AG04450 (cell line): Measurements from ENCODE around the genes TRPV5, TAS2R39 and TMEM139.

- CAGE, long polyA plus RNA: no peak
Observed at GRCh38 chr7:141776788-141776987, 214 bp downstream of the TAS2R4 start.

- CAGE, long polyA plus RNA: no peak
- RRBS: no CpG with 5 or more reads among the region's 2 CpGs
Observed at GRCh38 chr7:142001009-142001519, 5.4 kb downstream of the MGAM start.

GRCh38 chr7:142001525-142001965, 5.9 kb downstream of the MGAM start:
- CAGE, long polyA plus RNA: no peak
- RRBS: no CpG with 5 or more reads among the region's 2 CpGs

DNA sequence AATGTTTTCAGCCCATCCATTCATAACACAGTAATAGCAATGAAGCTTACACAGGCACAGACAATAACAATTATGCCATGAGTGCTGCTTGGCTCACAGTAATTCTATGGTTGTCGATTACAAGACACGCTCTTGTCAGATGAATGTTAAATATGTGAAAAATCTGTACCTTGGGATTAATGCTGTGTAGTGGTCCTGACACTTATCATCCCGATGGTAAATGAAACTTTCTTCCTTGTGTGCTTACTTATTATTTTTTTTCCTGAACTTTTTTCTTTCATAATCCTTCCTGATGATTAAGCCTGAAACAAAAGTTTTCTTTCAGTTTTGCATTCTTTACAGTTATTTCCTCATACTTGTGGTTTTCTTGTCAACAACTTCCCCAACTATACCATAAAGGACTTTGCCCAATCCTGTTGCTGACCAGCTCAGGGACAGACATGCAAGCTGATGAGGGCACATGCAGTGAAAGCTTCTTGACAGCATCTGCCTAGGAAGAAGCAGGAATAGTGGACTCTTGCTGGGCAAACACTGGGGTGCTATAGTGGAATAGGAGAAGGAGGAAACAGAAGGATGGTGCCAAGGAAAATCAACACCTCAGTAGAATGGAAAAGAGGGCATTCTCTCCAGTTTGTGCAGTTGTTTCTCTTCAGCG, 6.8 kb upstream of the MGAM2 start:
- CAGE, long polyA plus RNA: no peak
- RRBS: no CpG with 5 or more reads among the region's 4 CpGs

- CAGE, long polyA plus RNA: no peak
- RRBS: no CpG with 5 or more reads among the region's 6 CpGs
Observed at GRCh38 chr7:142789976-142790589, 19.3 kb downstream of the PRSS2 start.

GRCh38 chr7:142803398-142803764, 32.6 kb downstream of the PRSS2 start:
- CAGE, long polyA plus RNA: no peak
- RRBS: no CpG with 5 or more reads among the region's 2 CpGs

DNA sequence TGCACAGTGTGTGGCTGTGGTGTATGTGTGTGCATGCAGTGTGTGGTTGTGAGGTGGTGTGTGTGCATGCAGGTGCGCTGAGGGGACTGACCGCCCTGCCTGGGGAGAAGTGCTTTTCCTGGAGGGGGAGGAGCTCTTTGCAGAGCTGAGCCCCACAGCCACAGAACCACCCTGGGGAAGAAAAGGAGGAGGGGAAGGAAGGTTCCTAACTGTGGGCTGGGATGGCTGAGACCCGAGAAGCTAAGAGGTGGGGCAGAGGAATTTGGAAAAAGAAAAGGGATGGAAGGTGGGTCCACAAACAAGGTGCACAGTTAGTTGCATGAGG, at the start of gene TRPV5:
Gene TRPV5, minus strand, starts transcription at position 88 of the 325 bp plus-strand sequence.
- CAGE, long polyA plus RNA: no peak
- RRBS: no CpG with 5 or more reads among the region's 3 CpGs

DNA sequence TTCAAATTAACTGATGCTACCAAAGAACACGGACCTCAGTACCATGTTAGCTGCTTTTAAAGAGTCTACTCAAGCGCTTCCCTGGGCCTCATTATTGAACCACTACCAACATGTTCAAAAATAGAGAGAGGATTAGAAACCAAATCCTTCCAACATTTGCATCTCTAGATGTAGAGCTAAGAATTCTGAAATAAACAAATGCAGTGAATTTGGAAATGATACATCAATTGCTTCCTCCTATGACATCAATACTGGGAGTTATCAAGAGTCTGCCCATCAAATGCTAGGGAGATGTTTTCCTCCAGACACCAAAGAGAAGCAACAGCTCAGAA, at the start of gene TAS2R39:
Gene TAS2R39, plus strand, starts transcription at position 281 of the 332 bp plus-strand sequence.
- CAGE, long polyA plus RNA: no peak
- RRBS: no CpG with 5 or more reads among the region's 2 CpGs

GRCh38 chr7:143259606-143260085, 3.6 kb upstream of the GSTK1 start:
- CAGE, long polyA plus RNA: no peak
- RRBS: no CpG with 5 or more reads among the region's 2 CpGs

DNA sequence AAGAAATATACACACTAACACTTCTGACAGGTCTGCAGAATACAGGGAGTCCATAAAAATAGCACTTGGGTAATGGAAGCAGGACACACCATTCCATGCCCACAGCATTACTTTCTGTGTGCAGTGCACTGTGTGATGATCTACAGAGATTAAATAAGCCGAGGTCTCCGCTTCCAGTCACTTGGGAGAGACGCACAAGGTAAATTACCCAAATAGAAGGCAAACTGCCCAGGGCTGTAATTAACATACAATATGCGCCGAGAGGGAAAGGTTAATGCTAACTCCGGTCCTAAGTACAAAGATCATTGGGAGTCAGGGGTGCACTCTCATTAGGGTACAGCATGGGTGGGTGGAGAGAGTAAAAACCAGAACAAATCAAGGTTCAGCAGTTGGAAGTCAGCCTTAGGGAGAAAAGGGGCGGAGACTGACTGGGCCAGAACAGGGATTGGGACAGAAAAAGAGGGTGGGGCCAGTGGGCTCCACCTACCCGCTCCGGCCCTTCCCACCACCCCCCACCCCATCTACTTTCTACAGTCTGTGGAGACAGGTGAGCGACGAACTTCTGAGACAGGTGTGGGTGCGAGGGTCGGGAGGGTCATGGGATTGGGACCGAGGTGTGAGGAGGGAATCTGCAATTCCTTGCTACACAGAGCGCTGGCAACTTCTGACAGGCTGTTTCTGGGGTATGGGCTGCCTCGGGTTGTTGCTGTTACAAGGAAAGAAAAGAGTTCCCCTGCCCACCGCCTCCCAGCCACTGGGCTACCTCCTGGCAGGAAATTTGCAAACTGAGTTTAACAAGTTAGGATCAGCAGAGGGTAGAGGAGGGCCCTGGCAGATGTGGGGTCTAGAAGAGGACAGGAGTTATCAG, at the start of gene TMEM139:
Gene TMEM139, plus strand, starts transcription at position 531 of the 868 bp plus-strand sequence.
- CAGE, long polyA plus RNA: no peak
- RRBS: no CpG with 5 or more reads among the region's 17 CpGs

DNA sequence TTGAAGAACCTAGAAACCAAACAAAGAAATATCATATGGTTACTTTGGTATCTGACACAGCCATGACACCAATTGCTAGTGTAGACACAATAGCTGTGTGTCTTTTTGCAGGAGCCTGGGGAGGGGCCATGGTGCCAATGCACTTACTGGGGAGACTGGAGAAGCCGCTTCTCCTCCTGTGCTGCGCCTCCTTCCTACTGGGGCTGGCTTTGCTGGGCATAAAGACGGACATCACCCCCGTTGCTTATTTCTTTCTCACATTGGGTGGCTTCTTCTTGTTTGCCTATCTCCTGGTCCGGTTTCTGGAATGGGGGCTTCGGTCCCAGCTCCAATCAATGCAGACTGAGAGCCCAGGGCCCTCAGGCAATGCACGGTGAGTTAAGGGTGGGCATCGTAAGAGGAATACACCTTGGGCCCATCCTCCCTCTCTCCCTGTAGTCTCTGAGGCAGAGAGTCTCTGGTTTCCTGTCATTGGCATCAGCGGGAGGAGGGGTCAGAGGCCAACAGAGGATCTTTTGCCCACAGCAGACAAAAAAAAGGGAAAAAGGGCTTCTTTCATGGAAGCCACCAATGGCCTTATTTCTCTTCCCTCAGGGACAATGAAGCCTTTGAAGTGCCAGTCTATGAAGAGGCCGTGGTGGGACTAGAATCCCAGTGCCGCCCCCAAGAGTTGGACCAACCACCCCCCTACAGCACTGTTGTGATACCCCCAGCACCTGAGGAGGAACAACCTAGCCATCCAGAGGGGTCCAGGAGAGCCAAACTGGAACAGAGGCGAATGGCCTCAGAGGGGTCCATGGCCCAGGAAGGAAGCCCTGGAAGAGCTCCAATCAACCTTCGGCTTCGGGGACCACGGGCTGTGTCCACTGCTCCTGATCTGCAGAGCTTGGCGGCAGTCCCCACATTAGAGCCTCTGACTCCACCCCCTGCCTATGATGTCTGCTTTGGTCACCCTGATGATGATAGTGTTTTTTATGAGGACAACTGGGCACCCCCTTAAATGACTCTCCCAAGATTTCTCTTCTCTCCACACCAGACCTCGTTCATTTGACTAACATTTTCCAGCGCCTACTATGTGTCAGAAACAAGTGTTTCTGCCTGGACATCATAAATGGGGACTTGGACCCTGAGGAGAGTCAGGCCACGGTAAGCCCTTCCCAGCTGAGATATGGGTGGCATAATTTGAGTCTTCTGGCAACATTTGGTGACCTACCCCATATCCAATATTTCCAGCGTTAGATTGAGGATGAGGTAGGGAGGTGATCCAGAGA, 1.5 kb downstream of the TMEM139 start:
- CAGE, long polyA plus RNA: no peak
- RRBS: no CpG with 5 or more reads among the region's 20 CpGs

- CAGE, long polyA plus RNA: no peak
- RRBS: no CpG with 5 or more reads among the region's 7 CpGs
Observed at GRCh38 chr7:143294196-143294812, 6.2 kb downstream of the CASP2 start.

DNA sequence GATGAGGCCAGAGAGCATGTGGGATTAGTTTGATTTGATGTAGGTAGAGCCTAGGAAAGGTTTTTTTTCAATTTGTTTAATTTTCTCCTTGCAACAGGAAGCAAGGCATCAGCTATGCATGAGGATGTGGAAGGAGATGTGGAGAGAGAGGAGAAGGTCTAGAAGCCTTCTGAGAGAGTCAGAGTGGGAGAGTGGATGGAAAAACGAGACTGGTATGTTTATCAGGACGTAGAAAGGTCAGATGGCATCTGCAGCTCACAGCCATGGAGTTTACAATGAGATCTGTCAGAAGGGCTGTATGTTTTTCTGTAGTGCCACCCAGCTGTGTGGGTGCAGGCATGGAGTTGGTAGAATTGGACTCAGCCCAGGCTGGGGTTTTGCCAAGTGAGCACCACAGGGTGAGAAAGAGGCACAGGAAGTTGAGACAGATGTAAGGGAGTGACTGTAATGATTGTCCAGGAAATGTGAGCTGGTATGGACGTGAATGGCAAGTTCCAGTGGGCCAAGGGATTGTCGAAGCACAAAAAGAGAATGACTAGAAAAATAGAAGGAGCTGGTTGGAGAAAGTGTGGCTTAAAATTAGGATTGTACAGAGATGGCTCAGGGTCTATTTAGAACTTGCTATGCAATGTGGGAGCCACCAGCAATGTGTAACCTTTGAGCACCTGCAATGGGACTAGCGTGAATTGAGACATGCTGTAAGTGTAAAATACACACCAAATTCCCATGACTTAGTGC, 9.1 kb upstream of the ZYX start:
- CAGE, long polyA plus RNA: no peak
- RRBS: no CpG with 5 or more reads among the region's 5 CpGs

DNA sequence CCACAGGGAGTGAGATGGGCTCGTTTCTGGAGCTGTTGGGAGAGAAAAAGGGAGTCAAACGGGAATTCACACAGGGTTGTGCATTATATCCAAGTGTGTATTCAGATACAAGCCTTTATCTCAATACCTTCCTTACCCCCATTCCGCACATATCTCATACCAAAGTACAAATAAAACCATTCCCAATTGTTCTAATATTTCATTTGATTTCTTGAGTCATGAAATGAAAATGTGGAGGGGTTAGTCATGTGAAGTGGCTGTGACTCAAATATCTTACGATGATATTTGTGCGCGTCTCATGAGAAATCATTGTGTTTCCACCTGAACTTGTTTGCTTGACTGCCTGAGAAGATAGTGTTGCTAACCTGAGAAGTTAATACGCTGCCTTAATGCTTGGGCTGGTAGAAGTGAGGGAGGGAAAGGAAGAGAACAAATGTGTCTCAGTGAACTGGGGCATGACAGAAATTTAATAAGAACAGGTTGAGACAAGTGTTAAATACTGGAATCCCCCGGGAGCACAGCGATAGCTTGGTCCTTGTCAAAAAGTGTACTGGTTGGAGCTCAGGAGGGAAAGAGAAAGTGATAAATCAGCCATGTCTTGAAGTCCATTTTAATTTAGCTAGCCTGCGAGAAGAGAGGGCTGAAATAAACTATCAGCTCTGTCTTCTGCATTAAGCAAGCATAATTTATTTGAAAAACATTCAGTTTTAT, 7.1 kb upstream of the EPHA1 start:
- CAGE, long polyA plus RNA: no peak
- RRBS: no CpG with 5 or more reads among the region's 10 CpGs

DNA sequence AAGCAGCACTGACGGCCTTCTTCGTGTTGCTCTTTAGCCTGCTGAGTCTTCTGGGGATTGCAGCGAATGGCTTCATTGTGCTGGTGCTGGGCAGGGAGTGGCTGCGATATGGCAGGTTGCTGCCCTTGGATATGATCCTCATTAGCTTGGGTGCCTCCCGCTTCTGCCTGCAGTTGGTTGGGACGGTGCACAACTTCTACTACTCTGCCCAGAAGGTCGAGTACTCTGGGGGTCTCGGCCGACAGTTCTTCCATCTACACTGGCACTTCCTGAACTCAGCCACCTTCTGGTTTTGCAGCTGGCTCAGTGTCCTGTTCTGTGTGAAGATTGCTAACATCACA, 174 bp downstream of the TAS2R41 start:
- CAGE, long polyA plus RNA: no peak
- RRBS: no CpG with 5 or more reads among the region's 9 CpGs

- CAGE, long polyA plus RNA: no peak
- RRBS: 2% methylated on average over 7 of the region's 66 CpGs
Observed at GRCh38 chr7:143836415-143837314, 65.3 kb downstream of the TCAF1 start.

- CAGE, long polyA plus RNA: no peak
- RRBS: no CpG with 5 or more reads among the region's 1 CpG
Observed at GRCh38 chr7:148480848-148481153, 109.8 kb upstream of the C7orf33 start.

- CAGE, long polyA plus RNA: no peak
- RRBS: no CpG with 5 or more reads among the region's 6 CpGs
Observed at GRCh38 chr7:148772463-148773034, 73.8 kb downstream of the CUL1 start.

GRCh38 chr7:148802761-148803583, 81.1 kb downstream of the EZH2 start:
- CAGE, long polyA plus RNA: no peak
- RRBS: 79% methylated on average over 2 of the region's 20 CpGs

- CAGE, long polyA plus RNA: no peak
- RRBS: 3% methylated on average over 9 of the region's 29 CpGs
Observed at GRCh38 chr7:148983288-148984340, 44.7 kb downstream of the PDIA4 start.